Placental epithelial cell (primary cell): Measurements from ENCODE around the gene ARL6IP5.

GRCh38 chr3:69052825-69053363, 761 bp upstream of the TMF1 start:
- CAGE, long polyA plus RNA, result no peak

GRCh38 chr3:69084652-69085513, at the start of gene ARL6IP5:
ARL6IP5 (plus strand) TSS chr3:69084937.
- CAGE, long polyA plus RNA, result no peak

DNA sequence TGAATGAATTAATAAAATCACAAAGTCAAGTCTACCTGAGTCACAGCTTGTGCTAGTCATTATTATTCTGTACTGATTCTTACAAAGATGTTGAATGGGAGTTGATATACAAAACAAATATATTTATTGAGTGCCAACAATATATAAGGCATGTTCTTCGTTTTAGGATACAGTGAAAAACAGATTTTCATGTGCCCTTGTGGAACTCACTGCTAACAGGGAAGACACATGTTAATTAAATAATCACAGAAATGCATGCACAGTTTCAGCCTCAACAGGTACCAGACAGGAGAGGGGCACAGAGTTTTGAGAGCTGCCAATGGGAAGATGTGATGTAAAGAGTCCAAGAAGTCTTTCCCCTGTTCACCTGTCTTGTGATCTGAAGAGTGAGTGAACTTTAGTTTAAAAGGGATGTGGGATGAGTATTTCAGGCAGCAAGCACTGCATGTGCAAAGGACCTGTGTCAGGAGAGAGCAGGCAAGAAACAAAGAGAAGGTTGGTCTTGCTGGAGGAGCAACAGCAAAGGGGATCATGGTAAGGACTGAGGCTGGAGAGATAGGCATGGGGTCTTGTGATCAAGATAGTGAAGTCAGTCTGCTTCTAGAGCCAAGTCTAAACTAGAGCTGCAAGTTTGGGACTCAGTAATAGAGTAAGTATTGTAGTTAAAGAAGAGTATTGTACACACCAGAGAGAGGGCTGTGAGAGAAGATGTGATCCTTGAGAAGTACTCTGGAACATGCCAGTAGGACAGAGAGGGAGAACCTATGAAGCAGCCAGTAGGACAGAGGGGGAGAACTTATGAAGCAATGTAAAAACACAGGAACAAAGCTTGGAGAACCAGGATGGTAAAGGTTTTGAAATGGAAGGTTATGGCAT, 158.8 kb downstream of the MITF start:
- CAGE, long polyA plus RNA, result no peak

DNA sequence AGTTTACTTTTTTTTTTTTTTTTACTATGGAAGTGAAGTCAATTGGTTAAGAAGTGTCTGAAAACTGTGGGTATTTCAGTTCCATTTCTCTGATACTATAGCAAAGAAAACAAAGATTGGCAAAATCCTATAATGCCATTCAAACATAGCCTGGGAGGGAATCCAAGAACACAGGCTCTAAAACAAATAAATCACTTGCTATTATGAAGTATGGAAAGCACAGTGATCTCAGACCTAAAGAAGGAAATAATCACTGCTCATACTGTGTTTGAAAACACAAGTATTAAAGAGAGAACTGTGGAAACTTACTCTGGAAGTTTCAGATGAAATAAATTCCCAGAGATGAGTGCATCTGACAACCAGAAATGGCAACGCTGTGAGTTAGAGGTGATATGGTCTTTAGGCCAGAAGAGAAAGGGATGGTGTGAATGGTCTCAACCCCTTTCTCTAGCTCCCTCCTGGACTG, 272.4 kb downstream of the MITF start:
- CAGE, long polyA plus RNA, result no peak

DNA sequence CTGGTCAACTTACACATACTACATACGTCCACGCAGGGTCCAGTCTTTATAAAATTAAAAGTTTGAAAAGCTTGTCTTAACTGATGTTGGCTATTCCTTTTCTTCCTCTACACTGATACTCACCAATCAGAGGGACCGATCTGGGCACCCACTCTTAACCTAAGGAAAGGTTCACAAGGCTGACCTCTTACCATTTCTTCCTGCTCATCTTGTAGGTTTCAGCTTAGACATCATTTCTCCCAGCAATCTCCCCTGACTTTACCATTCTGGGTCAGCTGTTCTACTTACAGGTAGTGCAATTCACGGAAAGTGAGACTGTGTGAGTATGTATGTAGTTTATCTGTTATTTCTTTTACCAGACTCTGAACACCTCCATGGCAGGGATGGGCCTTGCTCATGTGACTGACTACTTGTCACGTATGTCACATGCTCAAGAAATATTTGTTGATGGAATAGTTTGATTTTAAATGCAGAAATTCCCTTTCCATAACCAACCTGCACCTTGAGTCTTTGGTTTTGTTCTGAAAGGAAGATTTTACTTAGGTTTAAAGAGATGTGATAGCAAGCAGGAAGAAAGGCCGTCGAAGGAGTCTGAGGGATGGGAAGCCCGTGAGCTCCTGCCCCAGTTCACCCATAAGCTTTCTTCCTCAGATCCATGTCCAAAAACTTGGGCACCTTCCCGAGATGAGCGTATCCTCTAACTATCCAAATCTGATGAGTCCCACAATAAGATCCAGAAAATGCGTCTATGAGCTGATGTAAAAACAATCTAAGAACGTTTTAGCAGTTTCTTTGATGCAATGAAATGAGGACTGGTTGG, 599.2 kb downstream of the FOXP1 start:
- CAGE, long polyA plus RNA, result no peak

DNA sequence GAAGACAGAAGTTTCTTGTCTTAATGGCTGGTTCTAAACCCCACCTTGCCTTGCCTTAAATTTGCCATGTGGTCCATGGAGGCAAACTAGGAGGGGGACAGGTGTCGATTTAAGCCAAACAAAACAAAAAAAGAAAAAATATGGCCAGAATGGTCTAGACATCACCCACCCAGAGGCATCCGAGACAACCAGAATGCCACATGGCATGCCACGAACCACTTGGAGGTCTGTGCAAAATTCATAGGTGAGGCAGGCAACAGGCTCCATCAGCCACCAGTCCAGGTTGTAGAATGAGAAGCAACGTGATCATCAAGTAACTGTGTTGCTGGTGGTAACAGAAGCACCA, 418.0 kb downstream of the FOXP1 start:
- CAGE, long polyA plus RNA, result no peak

DNA sequence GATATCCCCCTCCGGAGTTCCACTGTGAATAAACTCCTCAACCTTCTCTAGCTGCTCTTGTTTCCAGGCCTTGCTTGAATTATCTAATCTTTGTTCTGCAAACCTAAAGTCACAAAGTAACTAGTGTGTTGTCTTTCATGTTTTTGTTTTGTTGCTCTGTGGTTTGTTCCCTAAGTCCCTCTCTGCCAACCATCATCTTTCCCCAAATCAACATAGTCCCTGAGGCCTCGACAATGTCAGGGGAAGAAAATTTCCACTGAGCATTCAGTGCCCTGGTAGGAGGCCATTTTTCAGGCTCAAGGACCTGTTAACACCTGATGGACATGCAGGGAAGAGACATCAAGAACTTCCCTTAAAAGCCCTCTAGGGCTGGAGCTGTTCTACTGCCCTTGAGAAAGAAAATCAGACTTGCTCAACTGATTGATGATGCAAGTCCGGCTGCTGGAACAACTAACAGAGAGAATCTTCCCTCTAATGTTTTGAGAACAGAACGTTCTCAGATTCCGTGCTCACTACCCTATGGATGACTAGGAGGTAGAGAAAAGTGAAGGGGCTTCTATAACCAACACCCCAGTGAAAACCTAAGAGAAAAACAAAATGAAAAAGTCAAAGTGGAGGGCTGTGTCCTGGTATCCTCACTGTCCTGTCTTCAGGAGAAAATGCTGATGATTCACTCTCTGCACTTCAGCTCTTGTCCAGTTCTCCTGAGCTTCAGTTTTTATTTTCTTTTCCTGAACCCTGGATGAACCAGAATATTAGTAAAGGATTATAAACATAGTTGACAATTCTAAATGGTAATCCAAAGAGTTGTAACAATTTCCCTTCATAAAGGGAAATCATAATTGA, 373.1 kb downstream of the FOXP1 start:
- CAGE, long polyA plus RNA, result no peak

GRCh38 chr3:71244009-71244647, 339.4 kb downstream of the FOXP1 start:
- CAGE, long polyA plus RNA, result no peak

- CAGE, long polyA plus RNA, result no peak
Observed at GRCh38 chr3:71254079-71254786, 329.3 kb downstream of the FOXP1 start.

DNA sequence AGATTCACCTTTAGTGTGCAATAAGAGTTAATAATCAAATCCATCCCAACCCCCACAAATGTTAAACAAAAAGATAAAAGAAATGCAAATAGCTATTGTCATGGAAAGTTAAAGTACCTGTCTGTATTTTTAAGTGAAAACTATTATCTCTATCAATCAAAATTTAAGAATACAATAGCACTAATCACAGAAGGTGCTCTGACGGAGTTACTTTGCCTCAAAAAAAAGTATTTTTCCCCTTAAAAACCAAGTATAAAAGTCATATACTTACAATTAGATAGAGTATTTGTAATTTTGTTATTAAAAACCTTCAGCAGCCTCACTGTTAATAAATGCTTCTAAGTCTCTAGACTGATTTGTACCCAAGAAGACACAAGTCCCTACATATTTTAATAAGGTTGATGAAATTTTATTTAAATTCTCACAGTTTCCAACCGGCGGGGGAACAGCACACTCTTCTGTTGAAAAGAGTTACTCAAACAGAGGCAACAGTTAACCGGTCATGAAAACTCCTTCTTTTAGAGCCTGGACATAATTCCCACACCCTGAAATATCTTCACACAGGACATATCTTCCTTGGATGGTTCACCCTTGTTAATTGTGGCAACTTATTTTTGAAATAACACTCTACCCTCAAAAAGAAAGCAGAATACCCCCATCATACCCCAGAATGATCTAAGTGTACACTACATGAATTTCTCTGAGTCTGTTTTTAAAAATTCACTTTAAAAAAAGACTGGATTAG, 278.9 kb downstream of the FOXP1 start:
- CAGE, long polyA plus RNA, result no peak

DNA sequence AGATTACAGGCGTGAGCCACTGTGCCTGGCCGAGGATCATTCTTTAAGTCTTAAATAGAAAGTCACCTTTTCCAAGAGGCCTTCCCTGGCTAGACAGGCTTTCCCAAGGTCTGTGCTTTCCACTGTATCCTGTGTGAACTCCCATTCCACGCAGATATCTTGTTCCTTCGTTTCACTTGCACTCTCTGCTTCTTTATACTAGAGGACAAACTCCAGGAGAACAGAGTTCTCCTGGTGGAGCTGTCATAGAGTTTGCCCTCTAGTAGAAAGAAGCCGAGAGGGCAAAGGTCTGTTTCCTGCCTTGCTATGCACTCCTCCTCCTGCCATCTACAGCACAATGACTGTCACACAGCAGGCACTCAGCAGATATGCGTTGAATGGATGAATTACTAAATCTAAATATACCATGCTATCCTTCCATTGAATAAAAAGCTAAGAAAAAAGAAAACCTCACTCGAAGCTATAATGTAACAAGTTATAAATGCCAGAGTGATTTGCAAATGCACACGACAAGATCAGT, 211.2 kb downstream of the FOXP1 start:
- CAGE, long polyA plus RNA, result no peak

DNA sequence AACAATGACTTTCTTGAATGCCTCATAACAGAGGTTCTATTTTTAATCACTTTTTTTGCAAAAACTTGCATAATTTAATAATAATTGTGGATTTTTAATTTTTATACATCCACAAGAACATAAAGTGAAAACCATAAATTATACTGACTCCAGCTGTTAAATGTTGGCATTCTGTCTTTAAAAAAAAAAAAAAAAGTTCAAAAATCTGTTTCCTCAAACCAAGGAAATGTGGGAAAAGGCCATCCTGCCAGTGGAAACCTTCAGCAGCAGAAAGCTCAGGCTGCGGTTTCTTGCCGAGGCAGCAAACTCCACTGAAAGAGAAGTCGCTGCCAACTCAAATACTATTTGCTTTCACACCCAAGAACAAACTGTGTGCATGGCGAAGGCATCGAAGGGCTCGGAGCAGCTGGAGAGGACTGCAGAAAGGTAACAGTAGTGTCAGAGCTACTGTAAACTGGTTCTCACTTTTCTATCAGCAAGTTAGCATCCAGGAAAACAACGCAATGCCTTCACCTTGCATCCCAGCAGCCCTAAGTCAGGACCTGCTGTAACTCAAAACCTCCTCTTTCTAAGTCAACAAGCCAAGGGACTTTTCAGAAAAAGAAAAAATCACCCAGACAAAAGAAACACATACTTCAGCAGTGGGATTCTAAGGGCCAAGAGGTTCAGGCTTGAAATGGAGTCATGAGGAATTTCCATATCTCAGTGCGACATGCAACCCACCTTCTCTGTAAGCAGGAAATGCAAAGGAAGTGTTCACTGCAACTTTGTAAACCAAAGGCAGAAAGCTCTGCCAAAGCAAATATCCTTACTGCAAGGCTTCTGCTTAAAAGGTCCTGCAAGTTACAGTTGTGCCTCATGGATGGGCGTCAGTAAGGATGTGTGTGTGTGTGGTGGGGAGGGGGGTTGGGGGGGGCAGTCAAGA, 193.6 kb downstream of the FOXP1 start:
- CAGE, long polyA plus RNA, result no peak

GRCh38 chr3:71423097-71424031, 160.2 kb downstream of the FOXP1 start:
- CAGE, long polyA plus RNA, result no peak

DNA sequence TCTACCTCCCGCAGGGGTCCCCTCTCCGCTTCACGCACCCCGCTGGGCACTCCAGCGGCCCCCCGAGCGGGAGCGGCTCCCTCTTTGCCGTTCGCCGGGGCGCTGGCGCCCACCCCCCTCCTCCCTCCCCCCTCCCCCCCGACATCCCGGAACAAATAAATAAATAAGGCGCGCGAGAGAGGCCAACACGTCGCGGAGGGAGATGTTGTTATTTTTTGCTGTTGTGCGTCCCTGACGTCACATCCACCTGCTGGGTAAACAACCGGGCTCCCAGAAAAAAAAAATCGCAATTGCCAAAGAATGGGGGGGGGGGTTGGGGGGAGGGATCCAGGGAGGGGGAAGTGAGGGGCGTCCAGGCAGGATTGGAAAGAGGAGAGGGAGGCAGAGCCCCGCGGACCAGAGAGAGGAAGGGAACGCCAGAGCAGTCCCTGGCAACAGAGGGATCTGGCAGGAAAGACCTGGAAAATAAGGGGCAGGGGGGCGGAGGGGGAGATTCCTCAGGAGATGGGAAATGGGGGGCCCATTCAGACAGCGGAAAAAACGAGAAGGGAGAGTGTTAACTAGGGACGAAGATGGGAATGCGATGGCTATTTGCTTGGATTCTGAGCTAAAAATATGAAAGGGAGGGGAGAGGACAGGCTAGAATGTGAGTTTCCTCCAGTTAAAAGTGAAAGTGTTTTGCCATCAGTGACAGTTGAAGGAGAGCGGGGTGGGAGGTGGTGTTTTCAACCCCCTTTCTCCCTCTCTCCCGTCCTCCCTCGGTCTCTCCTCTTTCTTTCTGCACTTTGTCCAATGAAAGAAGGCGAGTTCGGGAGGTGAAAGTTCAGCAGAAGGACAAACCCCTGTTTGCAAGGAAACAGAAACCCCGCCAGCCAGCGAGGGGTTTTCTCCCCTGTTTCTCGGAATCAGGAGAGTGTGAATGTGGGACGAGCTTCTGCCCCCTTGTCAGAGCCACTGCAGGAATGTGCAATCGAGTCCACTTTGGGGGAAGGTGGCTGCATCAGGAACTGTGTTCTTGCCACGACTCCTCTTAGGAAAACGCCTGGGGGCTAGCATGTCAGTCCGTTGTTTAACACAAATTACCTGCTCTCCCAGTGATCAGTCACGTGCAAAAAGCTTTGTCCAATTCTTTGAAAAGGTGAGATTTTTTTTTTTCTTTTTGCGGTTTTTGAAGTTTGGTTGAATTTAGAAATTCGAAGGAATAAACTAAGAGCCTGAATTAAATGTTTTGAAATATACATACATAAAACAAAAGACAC, 773 bp upstream of the FOXP1 start:
- CAGE, long polyA plus RNA, result no peak

- CAGE, long polyA plus RNA, result no peak
Observed at GRCh38 chr3:72101835-72102906, 317.2 kb upstream of the PROK2 start.

DNA sequence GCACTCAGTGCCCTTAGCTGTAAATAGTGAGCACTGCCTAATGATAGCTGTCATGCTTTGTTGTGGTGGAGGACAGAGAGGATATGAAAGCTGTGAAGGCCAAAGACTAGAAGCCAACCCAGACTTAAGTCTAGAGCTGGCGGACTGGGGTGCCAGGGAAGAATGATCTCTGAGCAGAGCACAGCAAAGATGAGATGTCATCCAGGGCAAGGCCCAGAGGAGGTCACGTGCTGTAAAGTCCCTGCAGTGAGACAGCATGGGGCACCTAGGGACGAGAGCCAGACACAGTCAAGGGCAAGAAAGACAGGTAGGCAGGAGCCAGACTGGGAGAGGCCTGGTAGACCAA, 379.6 kb upstream of the PROK2 start:
- CAGE, long polyA plus RNA, result no peak

DNA sequence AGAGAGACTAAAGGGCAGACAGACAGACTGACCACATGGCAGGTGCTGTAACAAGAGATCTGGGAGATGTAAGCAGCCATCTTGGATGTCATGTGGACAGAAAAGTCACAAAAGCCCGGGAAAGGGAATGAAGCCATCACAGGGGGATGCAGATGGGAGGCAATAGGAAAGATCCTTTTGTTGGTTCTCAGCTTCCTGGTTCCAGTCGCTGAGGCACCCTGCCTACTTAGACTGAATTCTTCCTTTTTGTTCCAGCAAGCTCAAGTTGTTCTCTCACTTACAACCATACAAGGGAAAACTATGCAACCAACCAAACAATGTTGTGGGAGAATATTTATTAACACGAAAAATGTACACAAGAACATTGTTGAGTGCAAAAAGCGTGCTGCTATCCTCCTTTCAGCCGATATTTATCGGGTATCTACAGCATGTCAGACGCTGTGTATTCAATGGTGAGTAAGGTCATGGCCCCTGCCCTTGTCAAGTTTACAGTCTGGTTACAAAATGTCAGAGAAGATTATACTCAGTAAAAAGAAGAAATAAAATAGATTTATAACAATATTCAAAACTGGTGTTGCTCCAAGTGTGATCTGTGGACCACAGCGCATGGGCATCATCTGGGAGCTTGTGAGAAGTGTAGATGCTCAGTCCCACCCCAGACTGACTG, 511.8 kb upstream of the PROK2 start:
- CAGE, long polyA plus RNA, result no peak

DNA sequence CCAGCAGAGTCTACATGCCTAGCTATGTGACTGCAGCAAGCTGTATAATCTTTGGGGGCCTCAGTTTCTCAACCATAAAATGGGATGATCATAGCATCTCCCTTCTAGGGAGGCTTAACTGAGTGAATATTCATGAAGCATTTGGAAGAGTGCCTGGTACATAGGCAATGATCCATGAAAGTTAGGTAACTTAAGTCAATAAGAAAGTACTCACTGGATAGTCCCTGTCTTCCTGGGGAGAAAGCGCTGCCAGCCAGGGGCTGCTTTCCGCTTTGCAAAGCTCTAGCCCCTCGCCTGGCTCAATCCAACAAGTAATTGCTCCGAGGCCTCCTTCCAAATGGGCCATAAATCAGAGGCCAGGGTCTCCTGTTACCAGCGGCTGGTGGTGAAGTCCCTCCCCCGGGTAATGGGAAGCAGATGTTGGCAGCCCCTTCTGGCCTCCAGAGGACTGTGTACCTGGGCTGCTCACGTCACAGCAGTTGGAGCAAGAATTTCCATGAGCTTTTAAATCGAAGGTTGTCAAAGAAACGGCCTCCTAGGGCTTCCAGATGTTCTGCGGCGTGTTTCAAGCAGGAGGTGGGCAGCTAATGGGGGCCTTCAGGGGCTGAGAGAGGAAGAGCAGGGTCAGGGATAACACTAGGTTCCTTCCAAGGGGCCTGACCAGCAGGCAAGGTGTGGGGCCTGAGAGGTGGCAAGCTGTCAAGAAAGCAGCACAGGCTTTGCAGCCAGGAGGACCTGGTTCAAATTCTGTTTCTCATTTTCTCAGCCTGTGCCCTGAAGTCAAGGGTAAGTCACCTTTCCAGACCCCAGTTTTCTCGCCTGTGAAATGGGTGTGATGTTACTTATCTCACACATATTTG, 522.1 kb upstream of the PROK2 start:
- CAGE, long polyA plus RNA, result no peak

DNA sequence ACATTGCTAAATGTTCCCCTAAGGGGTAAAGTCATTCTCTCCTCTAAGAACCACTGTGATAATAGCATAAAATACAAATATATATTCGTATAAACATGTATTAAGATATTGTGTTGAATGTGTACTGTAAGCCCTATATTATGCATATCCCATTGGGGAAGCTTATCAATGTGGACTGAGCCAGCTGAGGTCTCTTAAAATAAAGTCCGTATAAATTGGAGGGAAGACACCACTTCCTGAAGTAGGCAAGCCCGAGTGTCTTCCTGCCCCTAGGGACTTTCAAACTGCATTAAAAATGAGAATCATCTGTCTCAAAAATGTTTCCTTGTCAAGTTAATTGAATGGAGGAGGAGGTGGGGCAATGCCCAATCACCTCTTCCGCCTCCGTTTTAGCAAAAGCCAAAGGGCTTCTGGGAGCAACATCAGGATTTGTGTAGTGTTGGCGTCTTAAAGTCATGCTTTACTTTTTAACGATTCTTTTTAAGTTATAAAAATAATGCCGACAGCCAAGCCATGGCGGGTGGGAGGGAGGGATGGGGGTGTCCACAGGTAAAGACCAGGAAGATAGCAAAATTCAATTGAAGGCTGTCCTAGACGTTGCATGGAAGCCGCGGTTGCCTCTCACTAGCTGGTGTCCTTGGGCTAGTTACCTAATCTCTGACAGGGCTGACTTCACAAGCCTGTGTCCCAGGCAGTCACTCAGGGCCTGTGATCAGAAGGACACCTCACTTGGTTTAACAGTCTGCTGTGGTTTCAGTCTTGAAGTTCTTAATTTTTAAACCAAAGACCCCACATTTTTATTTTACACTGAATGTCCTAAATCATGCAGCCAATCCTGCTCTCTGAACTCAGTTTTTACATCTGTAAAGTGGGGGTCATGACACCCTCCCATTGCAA, 524.9 kb upstream of the PROK2 start:
- CAGE, long polyA plus RNA, result no peak

DNA sequence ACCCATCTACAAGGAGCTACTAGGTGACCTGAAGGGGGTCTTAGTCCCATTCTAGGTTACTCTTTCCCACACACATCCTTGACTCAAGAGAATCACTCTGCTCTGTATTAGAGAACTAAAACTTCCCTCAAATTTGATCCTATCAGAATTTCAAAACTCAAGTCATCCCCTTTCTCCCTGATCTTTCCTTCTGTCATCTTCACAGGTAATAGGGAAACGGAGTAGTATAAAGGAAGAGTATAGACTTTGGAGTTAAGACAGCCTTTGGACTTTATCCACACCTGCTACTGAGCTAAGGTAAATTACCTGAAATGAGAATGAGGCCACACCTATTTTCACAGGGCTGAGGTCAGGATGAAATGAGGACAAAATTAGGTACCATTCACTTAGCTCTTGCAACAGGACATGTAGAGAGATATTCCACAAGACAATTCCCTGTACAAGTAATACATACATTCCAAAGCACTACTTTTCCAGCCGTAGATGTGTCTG, 462.0 kb downstream of the SHQ1 start:
- CAGE, long polyA plus RNA, result no peak